Measurements from ENCODE around the genes GALC, EML5, TTC8 and FOXN3.

- RAMPAGE, long total RNA, result no peak
- RRBS, result no CpG with 5 or more reads among the region's 2 CpGs
Observed at GRCh38 chr14:87963260-87963718, 29.7 kb downstream of the GALC start.

- RAMPAGE, long total RNA, result no peak
- RRBS, result 2% methylated on average over 11 of the region's 77 CpGs
Observed at GRCh38 chr14:87992716-87993422, at the start of gene GALC. TSS of gene GALC (minus strand) at chr14:87993182.

- RAMPAGE, long total RNA, result no peak
- RRBS, result no CpG with 5 or more reads among the region's 3 CpGs
Observed at GRCh38 chr14:88045627-88046215, 40.8 kb downstream of the GPR65 start.

- RAMPAGE, long total RNA, result no peak
- RRBS, result no CpG with 5 or more reads among the region's 21 CpGs
Observed at GRCh38 chr14:88322319-88322813, 703 bp downstream of the KCNK10 start.

- RAMPAGE, long total RNA, result no peak
- RRBS, result 2% methylated on average over 55 of the region's 106 CpGs
Observed at GRCh38 chr14:88323330-88324465, 629 bp upstream of the KCNK10 start.

GRCh38 chr14:88553914-88554448, 826 bp downstream of the PTPN21 start:
- RAMPAGE, long total RNA, result no peak
- RRBS, result no CpG with 5 or more reads among the region's 19 CpGs

GRCh38 chr14:88791965-88793178, at the start of gene EML5:
TSS of gene EML5 (minus strand) at chr14:88792953.
- RAMPAGE, long total RNA, result no peak
- RRBS, result 2% methylated on average over 47 of the region's 147 CpGs

- RAMPAGE, long total RNA, result start-site peak on the plus strand at chr14:88824650-88824701, 472 and 299 reads in 2 replicates
- RRBS, result 2% methylated on average over 21 of the region's 50 CpGs
Observed at GRCh38 chr14:88824462-88825505, at the start of gene TTC8. TSS of gene TTC8 (plus strand) at chr14:88824651.

DNA sequence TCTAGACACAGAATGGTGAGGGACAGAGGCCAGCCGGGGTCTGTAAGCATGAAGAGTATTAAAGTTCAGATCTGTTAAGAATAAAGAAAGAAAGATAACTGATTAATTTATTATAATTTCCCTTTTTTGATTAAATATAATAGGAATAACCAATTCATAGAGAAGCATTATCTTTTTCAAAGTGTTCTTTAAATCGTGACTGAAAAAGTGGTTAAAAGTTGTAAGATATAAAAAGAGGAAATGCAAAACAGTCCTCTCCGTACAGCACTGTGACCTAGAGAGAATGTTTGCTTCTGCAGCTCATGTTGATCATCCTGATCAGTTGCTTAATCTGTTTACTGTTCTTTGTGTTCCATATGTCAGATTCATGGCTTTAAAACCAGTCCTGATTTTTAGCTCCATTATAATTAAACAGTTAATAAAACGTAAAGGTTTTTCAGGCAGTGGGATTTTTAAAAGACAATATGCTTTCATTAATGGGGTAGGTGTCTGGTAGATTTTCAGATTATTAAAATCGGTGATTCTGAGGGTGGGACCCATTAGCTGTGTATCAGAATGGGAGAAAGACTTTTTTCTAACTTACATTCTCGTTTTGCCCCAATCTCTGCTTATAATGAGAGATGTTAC, 4.8 kb downstream of the TTC8 start:
- RAMPAGE, long total RNA, result no peak
- RRBS, result no CpG with 5 or more reads among the region's 6 CpGs

GRCh38 chr14:89011689-89012768, 187.6 kb downstream of the TTC8 start:
- RAMPAGE, long total RNA, result no peak
- RRBS, result no CpG with 5 or more reads among the region's 14 CpGs

DNA sequence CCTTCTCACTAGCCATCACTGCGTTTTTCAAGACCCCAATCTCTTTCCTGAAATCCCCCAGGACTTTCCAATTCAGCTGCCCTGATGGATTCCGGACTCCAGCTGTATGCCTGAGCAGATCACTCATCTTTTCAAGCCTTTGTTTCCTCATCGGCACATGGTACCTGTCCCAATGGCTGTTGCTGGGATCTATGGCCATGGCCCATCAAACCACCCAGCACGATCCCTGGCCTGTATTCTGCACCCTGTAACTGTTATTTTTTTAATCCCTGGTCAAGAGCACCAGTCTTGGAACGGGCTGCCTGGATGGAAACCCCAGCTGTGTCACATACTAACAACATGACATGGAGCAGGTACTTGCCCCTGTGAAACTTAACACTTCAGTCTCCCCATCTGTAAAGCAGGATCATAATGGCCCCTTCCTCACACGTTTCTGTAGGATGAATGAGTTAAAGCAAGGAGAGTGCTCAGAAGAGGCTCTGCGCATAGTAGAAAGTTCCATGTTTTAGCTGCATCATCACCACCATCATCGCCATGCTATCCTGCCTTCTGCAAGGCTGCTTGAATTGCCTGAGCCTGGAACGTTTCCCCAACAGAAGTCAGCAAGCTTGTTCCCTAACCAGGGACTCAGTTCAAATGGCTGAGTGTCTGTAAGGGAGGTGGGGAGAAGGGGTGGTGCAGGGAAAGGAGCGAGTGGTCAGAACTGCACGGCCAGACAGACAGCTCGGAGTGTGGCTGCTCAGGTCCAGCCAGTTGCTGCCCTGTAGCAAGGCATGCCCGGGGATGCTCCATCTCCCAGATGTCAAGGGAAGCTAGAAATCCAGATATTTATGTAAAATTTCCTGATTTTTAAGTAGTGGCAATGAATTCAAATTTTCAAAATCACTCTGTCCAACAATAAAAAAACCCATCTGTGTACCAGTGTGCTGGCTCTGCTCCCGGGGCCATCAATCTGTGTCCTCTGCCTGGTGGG, 163.0 kb downstream of the FOXN3 start:
- RAMPAGE, long total RNA, result no peak
- RRBS, result no CpG with 5 or more reads among the region's 14 CpGs

GRCh38 chr14:89341198-89341908, 75.7 kb downstream of the FOXN3 start:
- RAMPAGE, long total RNA, result no peak
- RRBS, result no CpG with 5 or more reads among the region's 10 CpGs

DNA sequence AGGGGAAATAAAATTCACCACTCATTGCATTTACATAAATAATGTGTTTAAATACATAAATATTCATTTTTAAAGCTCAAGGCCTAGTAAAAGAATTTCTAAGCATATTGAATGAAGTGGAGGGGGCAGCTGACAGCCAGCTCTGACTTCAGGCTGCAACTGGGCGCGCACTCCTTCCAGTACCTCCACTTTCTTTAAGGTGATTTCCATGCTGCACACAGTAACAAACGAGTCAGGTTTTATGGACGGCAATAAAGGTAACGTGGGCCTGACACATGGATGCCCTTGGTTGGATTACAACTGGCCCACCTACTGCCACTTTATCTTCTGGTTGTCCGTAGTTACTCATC, 50.5 kb downstream of the FOXN3 start:
- RAMPAGE, long total RNA, result no peak
- RRBS, result no CpG with 5 or more reads among the region's 6 CpGs

- RAMPAGE, long total RNA, result no peak
- RRBS, result no CpG with 5 or more reads among the region's 7 CpGs
Observed at GRCh38 chr14:89403377-89403782, 13.7 kb downstream of the FOXN3 start.

DNA sequence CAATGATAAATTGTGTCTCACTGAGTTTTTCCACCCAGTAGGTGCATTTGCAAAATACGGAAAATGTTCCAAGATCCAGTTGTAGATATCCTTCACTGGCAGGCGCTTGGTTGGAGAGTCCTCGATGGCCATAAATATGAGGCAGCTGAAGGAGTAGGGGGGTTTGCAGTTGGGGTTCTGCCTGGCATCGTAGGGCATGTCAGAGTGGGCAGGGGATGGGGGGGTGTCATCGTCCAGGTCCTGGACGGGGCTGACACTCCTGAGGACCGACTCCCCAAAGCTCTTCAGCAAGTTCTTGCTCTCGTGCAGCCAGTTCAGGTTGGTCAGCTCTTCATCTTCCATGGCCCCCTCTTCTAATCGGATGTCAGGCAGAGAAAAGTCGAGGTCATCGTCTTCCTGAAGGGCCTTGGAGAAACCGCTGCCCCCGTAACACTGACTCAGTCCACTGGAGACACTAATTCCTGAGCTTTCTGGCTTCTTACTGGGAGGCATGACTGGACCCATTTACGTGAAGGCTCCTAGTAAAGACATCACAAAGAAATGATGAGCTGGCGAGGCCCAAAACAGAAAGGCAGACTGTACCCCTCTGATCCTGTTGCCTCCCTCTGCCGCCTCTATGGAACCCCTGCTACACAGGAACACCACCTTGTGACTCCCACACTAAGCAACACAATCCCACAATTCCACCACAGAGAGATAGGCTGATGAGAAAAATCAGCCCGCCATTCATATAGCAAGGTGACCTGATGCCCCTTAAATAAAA, 4.9 kb downstream of the FOXN3 start:
- RAMPAGE, long total RNA, result no peak
- RRBS, result no CpG with 5 or more reads among the region's 17 CpGs

- RAMPAGE, long total RNA, result no peak
- RRBS, result 3% methylated on average over 73 of the region's 100 CpGs
Observed at GRCh38 chr14:89416830-89417458, at the start of gene FOXN3. TSS of gene FOXN3 (minus strand) at chr14:89417233.

GRCh38 chr14:89486473-89487038, 69.5 kb upstream of the FOXN3 start:
- RAMPAGE, long total RNA, result no peak
- RRBS, result no CpG with 5 or more reads among the region's 8 CpGs

GRCh38 chr14:89489691-89490478, 72.9 kb upstream of the FOXN3 start:
- RAMPAGE, long total RNA, result no peak
- RRBS, result no CpG with 5 or more reads among the region's 19 CpGs

DNA sequence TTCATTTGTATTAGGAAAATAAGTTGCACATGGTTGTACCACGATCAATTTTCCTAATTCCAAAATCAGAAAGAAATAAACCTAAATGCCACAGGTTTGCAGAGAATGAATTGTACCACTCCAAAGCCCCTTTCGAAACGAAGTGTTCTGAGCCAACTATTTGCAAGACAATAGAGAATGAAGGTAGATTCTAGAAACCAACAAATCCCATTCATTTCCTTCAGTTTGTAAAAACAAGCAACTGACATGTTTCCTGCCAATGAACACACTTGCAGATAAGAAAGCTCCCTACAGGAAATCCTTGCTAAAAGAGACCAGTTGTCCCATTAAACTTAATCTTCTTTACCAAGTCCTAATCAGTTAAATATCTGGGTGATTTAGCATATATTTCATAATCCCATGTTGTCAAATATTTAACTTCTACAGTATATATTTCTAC, 198.4 kb upstream of the FOXN3 start:
- RAMPAGE, long total RNA, result no peak
- RRBS, result no CpG with 5 or more reads among the region's 3 CpGs

GRCh38 chr14:89617427-89617875, 200.4 kb upstream of the FOXN3 start:
- RAMPAGE, long total RNA, result no peak
- RRBS, result no CpG with 5 or more reads among the region's 7 CpGs

All from cardiac muscle cell (in vitro differentiated cells and primary cell).